NALM6 (cell line): ENCODE results near the gene SLC13A1.

DNA sequence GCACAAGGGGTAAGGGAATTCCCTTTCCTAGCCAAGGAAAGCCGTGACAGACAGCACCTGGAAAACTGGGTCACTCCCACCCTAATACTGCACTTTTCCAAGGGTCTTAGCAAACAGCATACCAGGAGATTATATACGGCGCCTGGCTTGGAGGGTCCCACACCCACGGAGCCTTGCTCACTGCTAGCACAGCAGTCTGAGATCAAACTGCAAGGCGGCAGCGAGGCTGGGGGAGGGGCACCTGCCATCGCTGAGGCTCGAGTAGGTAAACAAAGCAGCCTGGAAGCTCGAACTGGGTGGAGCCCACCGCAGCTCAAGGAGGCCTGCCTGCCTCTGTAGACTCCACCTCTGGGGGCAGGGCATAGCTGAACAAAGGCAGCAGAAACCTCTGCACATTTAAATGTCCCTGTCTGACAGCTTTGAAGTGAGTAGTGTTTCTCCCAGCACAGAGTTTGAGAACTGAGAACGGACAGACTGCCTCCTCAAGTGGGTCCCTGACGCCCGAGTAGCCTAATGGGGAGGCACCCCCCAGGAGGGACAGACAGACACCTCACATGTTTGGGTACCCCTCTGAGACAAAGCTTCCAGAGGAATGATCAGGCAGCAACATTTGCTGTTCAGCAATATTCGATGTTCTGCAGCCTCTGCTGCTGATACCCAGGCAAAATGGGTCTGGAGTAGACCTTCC is 51.6 kb downstream of the CADPS2 start:
- PRO-cap: no peak

DNA sequence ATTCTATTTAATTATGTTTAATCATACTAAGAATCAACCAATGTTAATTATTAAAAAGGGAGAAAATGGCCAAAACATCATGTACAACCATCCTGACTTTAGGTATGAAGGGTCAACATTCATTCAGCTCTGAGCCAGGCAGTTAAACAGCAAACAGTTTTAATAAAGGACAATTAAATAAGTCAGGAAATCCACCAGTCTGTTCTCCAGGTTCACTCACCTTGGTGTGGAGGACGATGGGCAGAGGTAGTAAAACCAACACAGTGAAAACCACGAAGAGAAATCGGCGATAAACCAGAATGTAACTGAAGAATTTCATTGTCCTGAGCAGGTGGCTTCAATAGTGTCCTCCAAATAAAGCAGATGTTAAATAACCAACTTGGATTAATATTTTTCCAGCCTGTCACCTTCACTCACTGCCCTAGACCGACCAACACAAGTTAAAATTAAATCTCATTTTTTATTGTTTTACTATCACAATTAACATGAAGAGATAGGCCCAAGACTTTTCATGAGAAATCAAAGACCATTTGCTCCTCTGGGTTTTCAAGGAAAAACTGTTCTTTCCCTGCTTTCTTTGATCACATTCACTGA is at the start of gene SLC13A1:
Gene SLC13A1 (minus strand): TSS at position 342 of the 594 bp plus-strand sequence.
- PRO-cap: no peak

- PRO-cap: no peak
Measured at GRCh38 chr7:123683826-123684636, 28.4 kb downstream of the LMOD2 start.

- PRO-cap: bidirectional peak, plus-strand start at chr7:123749229, minus-strand start at chr7:123748981
Measured at GRCh38 chr7:123749118-123749356, 234 bp upstream of the WASL start.

- PRO-cap: bidirectional peak, plus-strand start at chr7:123749450, minus-strand start at chr7:123749442
Measured at GRCh38 chr7:123749357-123750003, 677 bp upstream of the WASL start.

- PRO-cap: no peak
Measured at GRCh38 chr7:124032303-124032747, 542 bp downstream of the TMEM229A start.

DNA sequence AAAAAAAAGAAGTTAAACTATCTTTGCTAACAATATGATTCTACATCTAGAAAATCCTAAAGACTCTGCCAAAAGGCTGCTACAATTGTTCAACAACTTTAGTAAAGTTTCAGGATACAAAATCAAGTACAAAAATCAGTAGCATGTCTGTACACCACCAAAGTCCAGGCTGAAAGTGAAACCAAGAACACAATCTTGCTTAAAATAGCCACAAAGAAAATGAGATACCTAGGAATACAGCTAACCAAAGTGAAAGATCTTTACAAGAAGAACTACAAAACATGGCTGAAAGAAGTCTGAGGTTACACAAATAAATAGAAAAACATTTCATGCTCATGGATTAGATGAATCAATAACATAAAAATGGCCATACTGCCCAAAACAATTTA is 882.4 kb downstream of the GRM8 start:
- PRO-cap: no peak

DNA sequence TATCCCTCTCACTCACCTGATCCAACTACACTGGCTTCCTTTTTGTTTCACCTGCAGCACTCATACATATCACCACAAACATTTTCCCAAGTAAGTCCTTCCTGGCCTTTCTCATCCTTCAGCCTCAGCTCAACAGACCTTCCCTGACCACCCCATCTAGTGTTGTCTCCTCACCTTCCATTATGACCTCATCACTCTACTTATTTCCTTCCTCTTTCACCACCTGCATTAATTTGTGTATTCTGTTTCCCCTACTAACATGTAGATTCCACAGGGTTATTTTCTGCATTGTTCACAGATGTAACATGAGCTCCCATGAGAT is 140.6 kb downstream of the GRM8 start:
- PRO-cap: no peak

- PRO-cap: no peak
Measured at GRCh38 chr7:127899081-127899805, 132.0 kb downstream of the LRRC4 start.

DNA sequence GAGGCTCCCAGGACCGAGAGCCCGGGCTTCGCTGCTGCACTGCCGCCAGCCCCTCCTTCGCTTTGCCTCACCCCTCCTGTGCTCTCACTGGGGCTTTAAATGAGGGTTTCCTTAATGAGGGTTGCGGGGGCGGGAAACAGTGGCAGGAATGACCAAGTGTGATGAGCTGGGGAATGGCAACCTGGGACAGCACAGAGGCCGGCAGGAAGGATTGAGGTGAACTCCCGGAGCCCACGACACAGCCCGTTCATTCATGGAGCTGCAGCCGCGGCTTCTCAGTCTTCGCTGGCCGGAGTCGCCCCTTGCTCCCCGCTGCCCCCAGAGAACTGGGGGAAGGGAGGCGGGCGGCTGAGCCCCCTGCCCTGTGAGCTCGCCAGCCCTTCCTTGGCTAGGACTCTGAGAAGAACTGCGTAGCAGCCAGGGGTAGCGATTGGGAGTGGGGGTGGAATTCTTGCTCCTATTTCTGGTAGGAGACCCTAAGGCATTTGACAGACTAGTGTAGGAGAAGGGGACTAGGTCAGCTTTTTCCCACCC is 1.6 kb upstream of the LRRC4 start:
- PRO-cap: no peak

- PRO-cap: no peak
Measured at GRCh38 chr7:128074422-128074875, 43.2 kb upstream of the LRRC4 start.

GRCh38 chr7:128168538-128169270 is 72.4 kb upstream of the LEP start:
- PRO-cap: no peak

GRCh38 chr7:128629743-128630475 is 42.2 kb upstream of the GARIN1A start:
- PRO-cap: no peak

DNA sequence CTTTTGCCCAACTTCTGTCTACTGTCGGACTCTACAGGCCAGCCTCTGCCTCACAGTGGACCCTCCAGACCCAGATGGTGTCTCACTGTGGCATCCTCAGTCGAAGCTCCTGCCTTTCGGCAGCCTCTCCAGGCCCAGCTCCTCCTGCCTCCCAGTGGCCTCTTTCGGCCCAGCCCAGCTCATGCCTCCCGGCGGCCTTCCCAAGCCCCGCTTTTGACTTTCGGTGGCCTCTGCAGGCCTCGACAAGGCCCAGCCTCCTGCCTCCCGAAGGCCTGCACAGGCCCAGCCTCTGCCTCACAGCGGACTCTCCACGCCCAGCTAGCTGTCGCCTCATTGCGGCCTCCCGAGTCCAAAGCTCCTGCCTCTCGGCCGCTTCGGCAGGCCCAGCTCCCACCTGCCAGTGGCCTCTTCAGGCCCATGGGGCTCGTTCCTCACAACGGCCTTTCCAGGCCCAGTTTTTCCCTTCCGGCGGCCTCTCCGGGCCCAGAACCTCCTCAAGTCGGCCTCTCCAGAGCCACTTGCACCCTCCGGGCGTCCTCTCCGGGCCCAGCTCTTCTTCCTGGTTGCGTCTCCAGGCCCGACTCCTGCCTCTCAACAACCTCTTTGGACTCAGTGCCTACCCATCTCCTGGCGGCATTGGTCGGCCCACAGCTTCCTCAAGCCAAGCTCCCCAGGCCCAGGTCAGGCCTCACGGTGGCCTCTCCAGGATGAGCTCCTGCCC is 19.5 kb upstream of the GARIN1A start:
- PRO-cap: no peak

- PRO-cap: no peak
Measured at GRCh38 chr7:128775398-128775683, 253 bp downstream of the OPN1SW start.

- PRO-cap: no peak
Measured at GRCh38 chr7:128812477-128812999, 17.7 kb upstream of the FLNC start.

DNA sequence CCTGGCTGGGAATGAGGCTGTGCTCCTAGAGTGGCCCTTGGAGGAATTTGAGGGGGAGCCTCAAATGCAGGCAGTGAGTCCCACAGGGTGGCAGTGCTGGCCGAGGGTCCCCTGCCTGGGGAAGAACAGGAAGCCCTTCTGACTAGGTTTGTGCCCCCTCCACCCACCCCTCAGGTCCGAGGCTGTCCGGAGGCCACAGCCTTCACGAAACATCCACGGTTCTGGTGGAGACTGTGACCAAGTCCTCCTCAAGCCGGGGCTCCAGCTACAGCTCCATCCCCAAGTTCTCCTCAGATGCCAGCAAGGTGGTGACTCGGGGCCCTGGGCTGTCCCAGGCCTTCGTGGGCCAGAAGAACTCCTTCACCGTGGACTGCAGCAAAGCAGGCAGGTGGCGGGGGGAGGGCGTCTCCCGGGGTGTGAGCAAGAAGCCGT is 4.8 kb upstream of the ATP6V1F start:
- PRO-cap: no peak

DNA sequence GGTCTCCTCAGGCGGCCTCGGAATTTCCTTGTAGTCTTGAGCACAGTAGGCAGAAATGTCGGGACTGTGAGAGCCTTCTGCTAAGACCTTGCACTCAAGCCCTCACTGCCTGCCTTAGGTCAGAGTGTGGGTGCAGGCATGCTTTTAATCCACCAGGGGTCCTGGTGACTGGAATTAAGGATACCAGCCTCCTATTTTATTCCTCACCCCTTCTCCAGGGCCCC is 789 bp downstream of the ATP6V1F start:
- PRO-cap: unidirectional peak, minus-strand start at position 56 of the sequence; unidirectional peak, minus-strand start at position 116 of the sequence

- PRO-cap: no peak
Measured at GRCh38 chr7:128902845-128903675, 7.4 kb downstream of the KCP start.

GRCh38 chr7:128916055-128916685 is 5.7 kb upstream of the KCP start:
- PRO-cap: no peak